K562 (cell line): ENCODE measurements around a stretch of chr11.

DNA sequence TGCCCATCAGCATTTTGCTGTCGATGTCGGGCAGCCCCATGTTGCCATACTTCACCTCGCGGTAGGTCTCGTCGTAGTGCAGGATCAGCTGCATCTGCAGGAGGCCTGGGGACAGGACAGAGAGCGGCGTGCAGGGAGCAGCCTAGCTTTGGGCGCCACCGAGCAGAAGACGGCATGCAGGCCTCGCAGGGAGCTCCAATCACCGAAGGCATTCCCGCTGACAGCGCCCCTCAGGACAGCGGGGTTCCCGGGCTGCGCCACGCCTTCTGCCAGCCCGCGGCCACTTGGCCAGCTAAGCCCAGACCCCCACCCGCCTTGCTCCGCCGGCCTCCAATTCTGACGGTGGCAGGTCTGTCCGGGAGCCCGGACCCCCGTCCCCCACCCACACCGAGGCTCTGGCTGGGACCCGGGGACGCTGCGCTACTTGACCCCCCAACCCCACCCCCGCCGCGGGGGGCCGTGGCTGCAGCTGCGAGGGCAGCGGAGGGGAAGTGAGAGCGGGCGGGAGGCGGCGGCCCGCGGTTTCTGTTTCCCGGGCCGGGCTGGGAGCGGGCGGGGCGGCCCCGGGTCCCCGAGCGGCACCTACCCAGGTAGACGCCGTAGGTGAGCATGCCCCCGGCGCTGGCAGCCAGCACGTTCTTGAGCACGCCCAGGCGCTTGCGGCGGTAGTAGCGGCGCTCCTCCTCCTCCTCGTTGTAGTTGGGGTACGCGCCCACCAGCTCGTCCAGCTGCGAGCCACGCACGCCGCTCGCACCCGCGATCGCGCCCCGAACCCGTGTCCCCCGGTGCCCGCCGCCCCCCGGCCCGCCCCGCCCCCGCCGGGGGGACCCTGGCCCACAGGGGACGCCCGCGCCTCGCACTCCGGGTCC, 592 bp downstream of the UNC93B1 start:
- RAMPAGE, long total RNA = no peak
- RRBS = 14% methylated on average over 24 of the region's 91 CpGs
PRO-cap:
- standard = unidirectional peak, plus-strand start at position 468 of the sequence
- CoPRO, capped RNA only, 2 experiments = no peak in any of the 2 experiments
- CoPRO, capped and uncapped RNA, 2 experiments = no peak in any of the 2 experiments
- CoPRO, uncapped RNA only, 2 experiments = no peak in any of the 2 experiments
CAGE:
- cytosol, long polyA plus RNA = no peak
- long polyA plus RNA = no peak
- nucleolus, long total RNA = no peak
- nucleus, long polyA plus RNA = no peak

DNA sequence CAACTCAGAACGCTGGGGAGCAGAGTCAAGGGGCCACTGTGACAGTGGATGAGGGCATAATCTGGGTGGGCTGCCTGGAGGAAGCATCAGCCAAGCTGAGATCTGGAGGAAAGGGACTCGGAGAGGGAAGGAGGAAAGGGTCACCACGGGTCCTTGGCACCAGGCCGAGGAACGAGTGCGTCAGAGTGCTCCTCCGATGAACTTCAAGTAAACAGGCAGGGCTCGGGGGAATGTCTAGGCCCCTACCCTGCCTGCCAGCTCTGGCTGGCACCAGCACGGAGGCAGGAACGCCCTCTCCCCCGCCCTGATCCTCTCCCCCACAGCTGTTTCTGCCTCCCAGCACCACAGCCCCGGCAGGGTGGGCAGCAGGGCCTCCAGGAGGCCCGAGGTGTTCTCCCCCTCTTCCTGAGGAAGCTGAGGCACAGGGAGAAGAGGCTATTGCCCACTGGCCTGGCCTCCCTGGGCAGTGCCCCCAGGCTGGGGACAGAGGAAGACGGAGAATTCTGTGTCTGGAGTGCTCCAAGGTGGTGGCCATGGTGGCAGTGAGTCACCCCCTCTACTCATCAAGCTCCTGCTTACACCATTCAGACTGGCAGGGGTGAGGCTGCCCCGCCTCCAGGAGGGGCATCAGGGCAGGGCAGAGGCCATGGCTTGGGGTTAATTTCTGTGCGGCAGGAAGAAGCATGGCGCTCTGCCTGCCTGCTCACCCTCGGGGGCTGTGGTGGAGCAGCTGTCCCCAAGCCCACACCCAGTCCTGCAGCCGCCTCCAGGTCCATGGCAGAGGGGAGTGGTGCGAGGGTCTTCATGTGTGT, 4.3 kb downstream of the ALDH3B1 start:
- RAMPAGE, long total RNA = no peak
- RRBS = no CpG with 5 or more reads among the region's 20 CpGs
PRO-cap:
- standard = no peak
- CoPRO, capped RNA only, 2 experiments = no peak in any of the 2 experiments
- CoPRO, capped and uncapped RNA, 2 experiments = no peak in any of the 2 experiments
- CoPRO, uncapped RNA only, 2 experiments = no peak in any of the 2 experiments
CAGE:
- cytosol, long polyA plus RNA = no peak
- long polyA plus RNA = no peak
- nucleolus, long total RNA = no peak
- nucleus, long polyA plus RNA = no peak

GRCh38 chr11:68041032-68042088, 2.5 kb downstream of the TCIRG1 start:
- RAMPAGE, long total RNA = no peak
- RRBS = no CpG with 5 or more reads among the region's 31 CpGs
PRO-cap:
- standard = no peak
- CoPRO, capped RNA only, 2 experiments = peak in 1 of 2 experiments; most common plus-strand start chr11:68041178 (in 1)
- CoPRO, capped and uncapped RNA, 2 experiments = no peak in any of the 2 experiments
- CoPRO, uncapped RNA only, 2 experiments = no peak in any of the 2 experiments
CAGE:
- cytosol, long polyA plus RNA = no peak
- long polyA plus RNA = no peak
- nucleolus, long total RNA = no peak
- nucleus, long polyA plus RNA = no peak

DNA sequence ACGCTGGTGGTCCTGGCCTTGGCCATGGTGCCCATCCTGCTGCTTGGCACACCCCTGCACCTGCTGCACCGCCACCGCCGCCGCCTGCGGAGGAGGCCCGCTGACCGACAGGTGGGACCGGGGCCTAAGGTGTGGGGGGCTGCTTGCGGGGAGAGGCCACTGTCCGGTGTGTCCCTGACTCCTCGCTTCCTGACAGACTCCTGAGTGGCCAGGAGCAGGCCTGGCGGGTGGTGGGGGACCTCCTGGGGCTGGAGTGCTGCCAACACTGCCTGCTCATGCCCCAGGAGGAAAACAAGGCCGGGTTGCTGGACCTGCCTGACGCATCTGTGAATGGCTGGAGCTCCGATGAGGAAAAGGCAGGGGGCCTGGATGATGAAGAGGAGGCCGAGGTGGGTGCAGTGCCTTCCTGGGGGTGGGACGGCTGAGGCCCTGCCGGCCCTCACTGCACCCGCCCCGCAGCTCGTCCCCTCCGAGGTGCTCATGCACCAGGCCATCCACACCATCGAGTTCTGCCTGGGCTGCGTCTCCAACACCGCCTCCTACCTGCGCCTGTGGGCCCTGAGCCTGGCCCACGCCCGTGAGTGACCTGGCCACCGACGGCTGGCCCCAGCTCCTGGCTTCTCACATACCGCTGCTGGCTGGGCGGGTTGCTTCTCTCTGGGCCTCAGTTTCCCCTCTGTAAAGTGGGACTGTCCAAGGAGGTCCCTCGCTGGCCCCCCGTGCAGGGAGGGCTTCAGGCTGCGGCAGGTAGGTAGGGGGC, 11.0 kb downstream of the TCIRG1 start:
- RAMPAGE, long total RNA = no peak
- RRBS = 96% methylated on average over 3 of the region's 36 CpGs
PRO-cap:
- standard = no peak
- CoPRO, capped RNA only, 2 experiments = no peak in any of the 2 experiments
- CoPRO, capped and uncapped RNA, 2 experiments = no peak in any of the 2 experiments
- CoPRO, uncapped RNA only, 2 experiments = no peak in any of the 2 experiments
CAGE:
- cytosol, long polyA plus RNA = no peak
- long polyA plus RNA = no peak
- nucleolus, long total RNA = no peak
- nucleus, long polyA plus RNA = no peak

GRCh38 chr11:68051224-68052599, 12.9 kb downstream of the TCIRG1 start:
- RAMPAGE, long total RNA = no peak
- RRBS = 86% methylated on average over 2 of the region's 24 CpGs
PRO-cap:
- standard = no peak
- CoPRO, capped RNA only, 2 experiments = no peak in any of the 2 experiments
- CoPRO, capped and uncapped RNA, 2 experiments = no peak in any of the 2 experiments
- CoPRO, uncapped RNA only, 2 experiments = peak in 2 of 2 experiments; most common plus-strand start chr11:68051755 (in 1); most common minus-strand start chr11:68051665 (in 1)
CAGE:
- cytosol, long polyA plus RNA = no peak
- long polyA plus RNA = no peak
- nucleolus, long total RNA = no peak
- nucleus, long polyA plus RNA = no peak

GRCh38 chr11:68065610-68066098, 26.8 kb downstream of the TCIRG1 start:
- RAMPAGE, long total RNA = no peak
- RRBS = no CpG with 5 or more reads among the region's 6 CpGs
PRO-cap:
- standard = no peak
- CoPRO, capped RNA only, 2 experiments = no peak in any of the 2 experiments
- CoPRO, capped and uncapped RNA, 2 experiments = no peak in any of the 2 experiments
- CoPRO, uncapped RNA only, 2 experiments = no peak in any of the 2 experiments
CAGE:
- cytosol, long polyA plus RNA = no peak
- long polyA plus RNA = no peak
- nucleolus, long total RNA = no peak
- nucleus, long polyA plus RNA = no peak

DNA sequence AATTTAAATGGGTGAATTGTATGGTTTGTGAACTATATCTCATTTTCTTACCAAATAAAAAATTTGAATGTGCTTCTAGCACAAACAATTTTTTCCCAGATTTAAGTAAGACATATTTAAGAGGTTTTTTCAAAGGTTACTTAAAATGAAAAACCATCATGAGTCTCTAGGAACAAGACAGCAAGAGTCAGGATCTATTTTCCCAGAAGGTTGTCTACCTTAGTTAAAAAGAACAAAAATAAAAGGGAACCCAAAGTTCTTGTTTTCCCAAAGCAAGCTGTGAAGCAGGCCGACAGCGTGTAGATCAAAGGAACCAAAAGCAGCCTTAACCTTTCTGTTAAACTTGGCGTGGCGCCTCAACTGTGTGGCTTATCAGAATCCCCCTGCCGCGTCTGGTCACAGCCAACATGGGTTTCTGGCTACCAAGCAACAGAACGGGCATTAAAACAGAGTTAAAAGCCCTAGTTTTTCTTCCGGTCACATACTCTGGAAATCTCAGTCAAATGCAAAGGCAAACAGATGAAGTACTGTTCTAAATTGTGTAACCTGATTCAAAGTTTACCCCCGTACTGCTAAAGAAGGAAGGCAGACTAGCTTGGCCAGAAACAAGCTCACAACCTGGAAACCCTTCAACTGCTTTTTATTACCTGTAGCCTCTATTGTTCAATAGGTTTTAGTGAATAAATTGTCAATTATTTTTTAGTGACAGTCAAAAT, 21.7 kb downstream of the CHKA start:
- RAMPAGE, long total RNA = no peak
- RRBS = no CpG with 5 or more reads among the region's 9 CpGs
PRO-cap:
- standard = no peak
- CoPRO, capped RNA only, 2 experiments = no peak in any of the 2 experiments
- CoPRO, capped and uncapped RNA, 2 experiments = no peak in any of the 2 experiments
- CoPRO, uncapped RNA only, 2 experiments = no peak in any of the 2 experiments
CAGE:
- cytosol, long polyA plus RNA = no peak
- long polyA plus RNA = no peak
- nucleolus, long total RNA = no peak
- nucleus, long polyA plus RNA = no peak

DNA sequence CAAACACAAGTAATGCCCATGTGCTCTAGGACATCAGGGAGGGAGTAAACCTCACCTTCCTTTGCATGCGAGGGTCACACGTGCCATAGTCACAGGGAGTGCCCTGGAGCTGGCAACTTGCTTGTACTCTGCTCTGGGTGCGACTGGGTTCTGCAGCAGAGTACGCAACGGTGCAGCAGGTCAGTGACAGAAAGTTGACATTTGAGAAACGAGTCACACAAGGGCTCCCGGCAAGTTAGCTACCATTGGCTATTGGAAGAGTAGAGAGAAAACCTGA, 32.6 kb upstream of the CHKA start:
- RAMPAGE, long total RNA = no peak
- RRBS = no CpG with 5 or more reads among the region's 7 CpGs
PRO-cap:
- standard = no peak
- CoPRO, capped RNA only, 2 experiments = no peak in any of the 2 experiments
- CoPRO, capped and uncapped RNA, 2 experiments = no peak in any of the 2 experiments
- CoPRO, uncapped RNA only, 2 experiments = no peak in any of the 2 experiments
CAGE:
- cytosol, long polyA plus RNA = no peak
- long polyA plus RNA = no peak
- nucleolus, long total RNA = no peak
- nucleus, long polyA plus RNA = no peak

GRCh38 chr11:68159115-68159488, 37.9 kb upstream of the CHKA start:
- RAMPAGE, long total RNA = no peak
- RRBS = no CpG with 5 or more reads among the region's 11 CpGs
PRO-cap:
- standard = unidirectional peak, minus-strand start at chr11:68159341
- CoPRO, capped RNA only, 2 experiments = no peak in any of the 2 experiments
- CoPRO, capped and uncapped RNA, 2 experiments = no peak in any of the 2 experiments
- CoPRO, uncapped RNA only, 2 experiments = no peak in any of the 2 experiments
CAGE:
- cytosol, long polyA plus RNA = no peak
- long polyA plus RNA = no peak
- nucleolus, long total RNA = no peak
- nucleus, long polyA plus RNA = no peak

DNA sequence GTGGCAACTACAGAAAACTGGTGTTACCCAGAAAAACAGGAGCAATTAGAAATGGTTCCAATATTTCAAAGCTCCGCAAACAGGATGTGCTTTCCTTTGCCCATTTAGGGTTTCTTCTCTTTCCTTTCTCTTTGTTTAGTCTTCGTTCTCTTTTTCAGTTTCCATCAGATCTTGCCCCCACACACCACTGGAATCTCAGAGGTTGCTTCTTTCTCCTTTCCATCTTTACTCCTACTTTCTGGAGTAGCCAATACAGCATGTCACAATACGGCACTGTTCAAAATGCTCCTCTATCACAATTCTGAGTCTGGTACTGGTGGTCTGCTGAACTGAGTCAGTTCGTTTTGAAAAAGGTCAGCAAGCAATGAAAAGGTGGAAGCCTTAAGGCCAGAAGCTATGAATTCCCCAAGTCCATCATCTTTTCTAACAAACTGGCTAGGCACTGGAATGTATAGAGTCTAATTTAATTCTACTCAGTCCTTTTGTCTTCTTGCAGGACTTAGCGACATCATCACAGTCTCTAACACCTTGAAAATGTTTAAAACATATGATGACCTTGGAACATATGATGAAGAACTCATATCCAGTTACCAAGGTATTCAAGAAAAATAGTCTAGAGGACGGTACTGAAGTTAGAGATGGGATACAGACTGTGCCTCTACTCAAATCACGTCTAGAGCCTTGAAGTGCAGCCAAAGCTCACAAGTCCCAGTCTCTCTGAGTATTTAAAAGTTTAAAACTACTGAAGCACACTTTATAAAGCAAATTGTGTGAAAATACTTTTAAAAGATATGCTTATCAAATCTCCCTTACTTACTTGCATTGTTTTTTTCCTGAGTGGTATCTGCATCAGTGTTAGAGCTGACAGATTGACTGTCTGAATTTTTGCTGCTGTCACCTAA, 45.2 kb upstream of the CHKA start:
- RAMPAGE, long total RNA = no peak
- RRBS = no CpG with 5 or more reads among the region's 7 CpGs
PRO-cap:
- standard = no peak
- CoPRO, capped RNA only, 2 experiments = no peak in any of the 2 experiments
- CoPRO, capped and uncapped RNA, 2 experiments = no peak in any of the 2 experiments
- CoPRO, uncapped RNA only, 2 experiments = no peak in any of the 2 experiments
CAGE:
- cytosol, long polyA plus RNA = no peak
- long polyA plus RNA = no peak
- nucleolus, long total RNA = no peak
- nucleus, long polyA plus RNA = no peak

- RAMPAGE, long total RNA = no peak
- RRBS = no CpG with 5 or more reads among the region's 28 CpGs
PRO-cap:
- standard = bidirectional peak, plus-strand start at chr11:68213951, minus-strand start at chr11:68213790
- CoPRO, capped RNA only, 2 experiments = peak in 2 of 2 experiments; most common plus-strand start chr11:68213977 (in 2)
- CoPRO, capped and uncapped RNA, 2 experiments = peak in 2 of 2 experiments; most common plus-strand start chr11:68213977 (in 2)
- CoPRO, uncapped RNA only, 2 experiments = peak in 2 of 2 experiments; most common plus-strand start chr11:68213977 (in 2)
CAGE:
- cytosol, long polyA plus RNA = no peak
- long polyA plus RNA = no peak
- nucleolus, long total RNA = no peak
- nucleus, long polyA plus RNA = no peak
Measured at GRCh38 chr11:68213894-68214063, 683 bp upstream of the KMT5B start.

DNA sequence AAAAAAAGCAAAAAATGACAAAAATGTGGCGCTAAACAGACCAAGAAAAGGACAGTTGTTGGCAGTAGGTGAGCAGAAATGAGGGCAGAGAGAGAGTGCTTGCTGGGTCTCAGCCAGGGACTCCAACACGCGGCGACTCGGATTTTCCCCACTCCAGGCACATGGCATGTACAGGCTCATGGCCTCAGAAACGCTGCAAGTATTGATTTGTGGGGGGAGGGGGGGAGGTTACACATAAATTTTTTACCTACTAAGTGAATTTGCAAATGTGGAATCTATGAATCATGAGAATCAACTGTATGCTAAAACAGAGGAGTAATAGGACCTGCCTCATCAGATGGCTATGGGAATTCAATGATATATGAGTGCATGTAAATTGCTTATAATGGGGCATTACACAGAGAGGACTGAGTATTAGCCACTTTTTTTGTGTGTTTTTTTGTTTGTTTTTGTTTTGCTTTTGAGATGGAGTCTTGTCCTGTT, 4.4 kb upstream of the C11orf24 start:
- RAMPAGE, long total RNA = no peak
- RRBS = no CpG with 5 or more reads among the region's 6 CpGs
PRO-cap:
- standard = no peak
- CoPRO, capped RNA only, 2 experiments = no peak in any of the 2 experiments
- CoPRO, capped and uncapped RNA, 2 experiments = no peak in any of the 2 experiments
- CoPRO, uncapped RNA only, 2 experiments = no peak in any of the 2 experiments
CAGE:
- cytosol, long polyA plus RNA = no peak
- long polyA plus RNA = no peak
- nucleolus, long total RNA = no peak
- nucleus, long polyA plus RNA = no peak

DNA sequence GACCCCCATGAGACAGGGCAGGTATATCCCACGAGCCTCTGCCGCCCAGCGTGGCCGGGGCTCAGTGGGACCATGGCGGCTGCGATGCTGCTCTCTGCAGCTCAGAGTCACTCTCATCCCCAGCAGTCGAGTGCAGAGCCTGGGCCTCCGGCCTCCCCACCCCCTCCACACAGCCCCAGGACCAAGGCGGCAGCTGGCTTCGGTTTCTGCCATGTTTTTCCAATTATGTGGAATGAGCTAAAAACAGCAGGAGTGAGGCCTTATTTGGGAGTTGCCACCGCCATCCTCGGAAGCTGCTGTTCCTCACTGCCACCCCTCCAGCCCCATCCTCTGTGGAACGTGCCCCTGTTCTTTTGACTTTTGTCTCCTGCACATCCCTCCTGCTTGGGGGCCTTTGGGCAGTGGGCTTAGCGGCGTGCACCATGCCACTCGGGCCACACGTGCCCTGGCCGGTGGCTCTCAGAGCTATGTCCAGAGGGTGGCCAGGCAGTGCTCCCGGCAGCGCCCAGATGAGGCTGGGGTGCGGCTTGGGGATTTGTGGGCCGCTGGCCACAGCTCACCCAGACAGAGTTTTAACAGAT, 61.2 kb downstream of the LRP5 start:
- RAMPAGE, long total RNA = no peak
- RRBS = 83% methylated on average over 3 of the region's 22 CpGs
PRO-cap:
- standard = no peak
- CoPRO, capped RNA only, 2 experiments = no peak in any of the 2 experiments
- CoPRO, capped and uncapped RNA, 2 experiments = no peak in any of the 2 experiments
- CoPRO, uncapped RNA only, 2 experiments = no peak in any of the 2 experiments
CAGE:
- cytosol, long polyA plus RNA = no peak
- long polyA plus RNA = no peak
- nucleolus, long total RNA = no peak
- nucleus, long polyA plus RNA = no peak

DNA sequence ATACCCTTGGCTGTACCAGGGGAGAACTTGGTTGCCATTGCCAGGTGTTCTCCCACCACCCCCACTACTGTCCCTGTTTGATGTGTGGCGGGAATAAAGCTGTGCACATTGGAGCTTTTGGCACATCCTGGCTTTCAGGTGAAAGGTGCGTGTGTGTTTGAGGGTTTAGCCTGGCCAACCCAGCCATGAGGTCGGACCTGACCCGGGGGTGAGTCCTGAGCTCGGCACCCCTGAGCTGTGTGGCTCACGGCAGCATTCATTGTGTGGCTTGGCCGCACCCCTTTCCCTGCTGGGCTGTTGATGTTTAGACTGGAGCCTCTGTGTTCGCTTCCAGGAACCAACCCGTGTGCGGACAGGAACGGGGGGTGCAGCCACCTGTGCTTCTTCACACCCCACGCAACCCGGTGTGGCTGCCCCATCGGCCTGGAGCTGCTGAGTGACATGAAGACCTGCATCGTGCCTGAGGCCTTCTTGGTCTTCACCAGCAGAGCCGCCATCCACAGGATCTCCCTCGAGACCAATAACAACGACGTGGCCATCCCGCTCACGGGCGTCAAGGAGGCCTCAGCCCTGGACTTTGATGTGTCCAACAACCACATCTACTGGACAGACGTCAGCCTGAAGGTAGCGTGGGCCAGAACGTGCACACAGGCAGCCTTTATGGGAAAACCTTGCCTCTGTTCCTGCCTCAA, 54.2 kb upstream of the PPP6R3 start:
- RAMPAGE, long total RNA = no peak
- RRBS = no CpG with 5 or more reads among the region's 25 CpGs
PRO-cap:
- standard = no peak
- CoPRO, capped RNA only, 2 experiments = no peak in any of the 2 experiments
- CoPRO, capped and uncapped RNA, 2 experiments = no peak in any of the 2 experiments
- CoPRO, uncapped RNA only, 2 experiments = no peak in any of the 2 experiments
CAGE:
- cytosol, long polyA plus RNA = no peak
- long polyA plus RNA = no peak
- nucleolus, long total RNA = no peak
- nucleus, long polyA plus RNA = no peak

DNA sequence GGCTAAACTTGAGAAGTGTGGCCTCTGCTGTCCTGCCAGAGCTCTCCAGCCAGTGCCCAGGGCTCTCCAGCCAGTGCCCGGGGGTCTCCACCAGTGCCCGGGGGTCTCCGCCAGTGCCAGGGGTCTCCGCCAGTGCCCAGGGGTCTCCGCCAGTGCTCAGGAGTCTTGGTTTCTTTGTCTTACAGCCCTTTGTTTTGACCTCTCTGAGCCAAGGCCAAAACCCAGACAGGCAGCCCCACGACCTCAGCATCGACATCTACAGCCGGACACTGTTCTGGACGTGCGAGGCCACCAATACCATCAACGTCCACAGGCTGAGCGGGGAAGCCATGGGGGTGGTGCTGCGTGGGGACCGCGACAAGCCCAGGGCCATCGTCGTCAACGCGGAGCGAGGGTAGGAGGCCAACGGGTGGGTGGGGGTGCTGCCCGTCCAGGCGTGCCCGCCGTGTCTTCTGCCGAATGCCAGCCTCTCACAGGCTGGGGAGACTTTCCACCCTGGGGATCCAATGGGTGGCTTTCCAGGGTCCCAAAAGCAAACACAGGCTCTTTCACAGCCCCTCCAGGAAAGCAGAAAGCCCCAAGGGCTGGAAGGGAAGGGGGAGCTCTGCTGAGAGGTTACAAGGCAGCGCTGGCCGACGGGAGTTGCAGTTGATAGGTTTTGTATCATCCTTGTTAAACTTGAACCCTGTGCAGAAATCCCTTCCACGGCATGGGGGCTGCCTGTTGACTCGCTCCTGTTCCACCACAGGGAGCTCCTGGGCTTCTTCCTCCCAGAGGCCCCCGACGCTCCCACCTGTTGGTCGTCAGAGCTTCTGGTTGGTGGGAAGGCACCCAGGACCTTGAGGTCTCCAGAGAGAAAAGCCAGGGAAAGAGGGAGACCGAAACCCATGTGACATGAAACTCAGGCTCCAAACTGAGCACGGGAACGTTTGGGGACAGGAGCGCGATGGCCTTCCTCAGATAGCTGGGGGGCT, 37.0 kb upstream of the PPP6R3 start:
- RAMPAGE, long total RNA = no peak
- RRBS = no CpG with 5 or more reads among the region's 39 CpGs
PRO-cap:
- standard = no peak
- CoPRO, capped RNA only, 2 experiments = no peak in any of the 2 experiments
- CoPRO, capped and uncapped RNA, 2 experiments = no peak in any of the 2 experiments
- CoPRO, uncapped RNA only, 2 experiments = no peak in any of the 2 experiments
CAGE:
- cytosol, long polyA plus RNA = no peak
- long polyA plus RNA = no peak
- nucleolus, long total RNA = no peak
- nucleus, long polyA plus RNA = no peak

GRCh38 chr11:68425603-68426207, 34.8 kb upstream of the PPP6R3 start:
- RAMPAGE, long total RNA = no peak
- RRBS = no CpG with 5 or more reads among the region's 22 CpGs
PRO-cap:
- standard = no peak
- CoPRO, capped RNA only, 2 experiments = no peak in any of the 2 experiments
- CoPRO, capped and uncapped RNA, 2 experiments = no peak in any of the 2 experiments
- CoPRO, uncapped RNA only, 2 experiments = no peak in any of the 2 experiments
CAGE:
- cytosol, long polyA plus RNA = no peak
- long polyA plus RNA = no peak
- nucleolus, long total RNA = no peak
- nucleus, long polyA plus RNA = no peak

- RAMPAGE, long total RNA = no peak
- RRBS = 62% methylated on average over 13 of the region's 46 CpGs
PRO-cap:
- standard = no peak
- CoPRO, capped RNA only, 2 experiments = no peak in any of the 2 experiments
- CoPRO, capped and uncapped RNA, 2 experiments = no peak in any of the 2 experiments
- CoPRO, uncapped RNA only, 2 experiments = no peak in any of the 2 experiments
CAGE:
- cytosol, long polyA plus RNA = no peak
- long polyA plus RNA = no peak
- nucleolus, long total RNA = no peak
- nucleus, long polyA plus RNA = no peak
Measured at GRCh38 chr11:68439283-68440290, 21.0 kb upstream of the PPP6R3 start.